Sternocleidomastoid (tissue), 1 donor: ENCODE measurements around the gene ATMIN.

GRCh38 chr16:78749606-78750067 lies 650.2 kb downstream of the WWOX start:
- PRO-cap = no peak

DNA sequence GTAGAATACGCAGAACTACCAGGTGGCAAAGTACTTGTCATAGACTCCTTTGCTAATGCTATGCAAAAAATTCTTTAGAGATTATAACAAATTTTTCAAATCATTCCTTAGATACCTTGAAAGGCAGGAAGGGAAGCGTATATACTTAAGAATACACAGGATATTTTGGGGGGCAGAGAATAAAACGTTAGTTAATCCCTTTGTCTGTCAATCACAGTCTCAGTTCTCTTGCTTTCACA lies 388.3 kb downstream of the MAF start:
- PRO-cap = no peak

GRCh38 chr16:79272288-79272794 lies 328.2 kb downstream of the MAF start:
- PRO-cap = no peak

DNA sequence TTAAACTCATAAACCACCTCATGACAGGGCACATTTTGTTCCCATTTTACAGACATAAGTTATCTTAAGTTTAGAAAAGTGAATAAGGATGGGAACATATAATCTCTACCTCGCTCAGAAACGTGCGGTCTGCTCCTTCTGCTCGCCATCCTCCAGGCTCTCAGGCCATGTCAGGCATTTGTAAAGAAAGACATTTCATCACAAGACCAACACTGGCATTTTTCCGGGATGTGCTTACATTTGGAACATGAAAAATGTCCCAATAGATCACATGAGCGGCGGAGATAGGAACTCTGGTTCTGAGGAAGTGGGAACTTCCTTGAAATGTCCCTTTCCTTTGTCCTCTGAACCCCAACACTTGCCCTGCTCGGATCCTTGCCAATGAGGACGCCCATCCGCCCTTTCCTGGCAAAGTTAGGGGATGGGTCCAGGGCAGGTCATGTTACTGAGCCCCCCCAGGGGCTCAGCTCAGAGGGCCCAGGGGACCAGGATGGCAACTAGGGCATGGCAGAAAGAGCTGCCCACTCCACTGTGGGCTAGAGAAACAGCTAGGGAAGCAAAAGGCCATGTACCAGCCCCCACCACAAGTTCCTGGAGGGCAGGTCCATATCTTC lies 130.5 kb downstream of the MAF start:
- PRO-cap = unidirectional peak, minus-strand start at position 162 of the sequence

GRCh38 chr16:79768462-79769109 lies 168.0 kb upstream of the MAF start:
- PRO-cap = no peak

- PRO-cap = no peak
Observed at GRCh38 chr16:80684862-80685331, 119.5 kb downstream of the CDYL2 start.

DNA sequence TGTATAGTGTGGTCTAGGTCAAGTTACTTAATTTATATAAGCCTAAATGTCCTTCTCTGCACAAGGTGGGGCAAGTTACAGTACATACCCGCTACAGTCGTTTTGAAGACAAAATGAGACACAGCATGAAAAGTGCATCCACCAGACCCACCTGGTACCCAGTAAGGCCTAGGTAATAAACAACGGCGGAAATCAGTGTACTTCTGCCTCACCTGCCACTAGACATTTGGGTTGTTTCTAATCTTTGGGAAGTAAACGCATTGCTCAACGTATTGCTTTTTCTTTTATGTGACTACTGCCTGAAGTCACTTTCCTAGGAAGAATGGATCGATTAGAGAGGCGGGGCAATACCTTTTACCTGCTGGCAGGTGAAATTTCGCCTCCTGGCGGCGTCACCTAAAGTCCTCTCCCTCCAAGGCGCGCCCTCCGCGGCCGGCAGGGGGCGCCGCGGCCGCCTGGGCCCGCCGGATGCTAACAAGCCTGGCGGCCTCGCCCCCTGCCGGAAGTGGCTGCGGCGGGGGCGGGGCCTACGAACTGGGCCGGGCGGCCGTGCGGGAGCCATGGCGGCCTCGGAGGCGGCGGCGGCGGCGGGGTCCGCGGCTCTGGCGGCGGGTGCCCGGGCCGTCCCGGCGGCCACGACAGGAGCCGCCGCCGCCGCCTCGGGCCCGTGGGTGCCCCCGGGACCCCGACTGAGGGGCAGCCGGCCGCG lies at the start of gene ATMIN:
Gene ATMIN, plus strand, starts transcription at position 532 of the 709 bp plus-strand sequence.
- PRO-cap = unidirectional peak, plus-strand start at position 535 of the sequence

DNA sequence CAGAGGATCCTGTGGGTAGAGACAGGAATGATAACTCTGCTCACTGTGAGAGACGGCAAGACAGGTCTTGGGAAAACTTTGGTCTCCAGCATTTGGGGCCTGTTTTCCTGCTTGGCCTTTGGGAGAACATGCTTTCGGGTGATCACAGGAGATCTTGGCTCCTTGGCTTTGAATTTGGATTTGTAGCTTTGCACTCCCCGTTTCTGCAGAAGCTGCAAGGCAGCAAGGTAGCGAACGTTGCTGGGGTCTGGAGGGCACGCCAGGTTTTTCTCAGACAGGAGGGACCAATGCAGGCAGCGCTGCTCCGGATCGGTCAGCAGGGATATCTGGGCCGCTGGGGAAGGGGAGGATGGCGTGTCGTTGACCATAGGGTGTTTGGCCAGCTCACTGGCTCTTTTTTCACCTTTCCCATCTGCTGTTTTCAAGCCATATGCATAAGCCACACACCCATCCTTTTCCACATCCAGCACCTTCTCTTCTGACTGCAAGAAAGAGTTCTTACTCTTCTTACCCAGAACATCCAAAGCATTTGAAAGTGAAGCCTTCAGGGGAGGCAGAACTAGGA lies 15.8 kb downstream of the C16orf46 start:
- PRO-cap = no peak

DNA sequence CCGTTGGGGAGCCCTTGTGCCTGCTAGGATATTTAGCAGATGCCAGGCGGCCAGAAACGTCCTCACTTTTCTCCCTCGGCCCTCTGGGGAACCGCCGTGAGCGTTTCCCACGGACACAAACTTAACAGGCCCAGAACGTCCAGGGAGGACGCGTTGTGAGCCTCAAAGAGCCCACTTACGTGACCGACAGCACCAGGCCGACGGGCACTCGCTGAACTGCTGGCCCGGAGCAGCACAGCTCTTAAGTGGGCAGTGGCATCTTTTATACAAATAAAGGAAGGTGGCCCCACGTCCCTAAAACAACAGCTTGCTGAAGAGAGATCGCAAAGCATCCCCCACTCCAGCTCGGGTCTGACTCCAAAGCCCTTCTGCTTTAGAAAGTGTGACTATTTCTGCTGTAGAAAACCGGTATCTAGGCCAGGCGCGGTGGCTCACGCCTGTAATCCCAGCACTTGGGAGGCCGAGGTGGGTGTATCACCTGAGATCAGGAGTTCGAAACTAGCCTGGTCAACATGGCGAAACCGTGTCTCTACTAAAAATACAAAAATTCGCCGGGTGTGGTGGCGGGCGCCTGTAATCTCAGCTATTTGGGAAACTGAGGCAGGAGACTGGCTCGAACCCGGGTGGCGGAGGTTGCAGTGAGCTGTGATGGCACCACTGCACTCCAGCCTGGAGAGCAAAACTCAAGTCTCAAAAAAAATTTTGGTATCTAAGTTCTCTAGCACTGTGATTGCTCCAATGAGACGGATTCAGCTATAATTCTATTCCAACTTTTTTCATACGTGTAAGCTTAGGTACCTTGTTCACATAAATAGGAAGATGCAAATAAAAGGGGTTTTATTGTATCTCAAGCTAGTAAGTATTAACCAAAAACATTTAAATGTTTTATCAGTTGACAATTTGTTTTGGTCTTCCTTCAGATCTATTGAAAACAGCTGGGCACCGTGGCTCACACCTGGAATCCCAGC lies 658 bp upstream of the C16orf46 start:
- PRO-cap = bidirectional peak, plus-strand start at position 133 of the sequence, minus-strand start at position 117 of the sequence

GRCh38 chr16:81096765-81097334 lies 655 bp upstream of the GCSH start:
- PRO-cap = no peak

DNA sequence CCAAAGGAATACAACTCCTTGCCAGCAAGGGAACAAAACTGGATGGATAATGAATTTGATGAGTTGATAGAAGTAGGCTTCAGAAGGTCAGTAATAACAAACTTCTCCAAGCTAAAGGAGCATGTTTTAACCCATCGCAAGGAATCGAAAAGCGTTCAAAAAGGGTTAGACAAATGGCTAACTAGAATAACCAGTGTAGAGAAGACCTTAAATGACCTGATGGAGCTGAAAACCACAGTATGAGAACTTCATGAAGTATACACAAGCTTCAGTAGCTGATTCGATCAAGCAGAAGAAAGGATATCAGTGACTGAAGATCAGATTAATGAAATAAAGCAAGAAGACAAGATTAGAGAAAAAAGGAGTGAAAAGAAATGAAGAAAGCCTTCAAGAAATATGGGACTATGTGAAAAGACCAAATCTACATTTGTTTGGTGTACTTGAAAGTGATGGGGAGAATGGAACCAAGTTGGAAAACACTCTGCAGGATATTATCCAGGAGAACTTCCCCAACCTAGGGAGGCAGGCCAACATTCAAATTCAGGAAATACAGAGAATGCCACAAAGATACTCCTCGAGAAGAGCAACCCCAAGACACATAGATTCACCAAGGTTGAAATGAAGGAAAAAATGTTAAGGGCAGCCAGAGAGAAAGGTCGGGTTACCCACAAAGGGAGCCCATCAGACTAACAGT lies 26.1 kb downstream of the GAN start:
- PRO-cap = no peak

DNA sequence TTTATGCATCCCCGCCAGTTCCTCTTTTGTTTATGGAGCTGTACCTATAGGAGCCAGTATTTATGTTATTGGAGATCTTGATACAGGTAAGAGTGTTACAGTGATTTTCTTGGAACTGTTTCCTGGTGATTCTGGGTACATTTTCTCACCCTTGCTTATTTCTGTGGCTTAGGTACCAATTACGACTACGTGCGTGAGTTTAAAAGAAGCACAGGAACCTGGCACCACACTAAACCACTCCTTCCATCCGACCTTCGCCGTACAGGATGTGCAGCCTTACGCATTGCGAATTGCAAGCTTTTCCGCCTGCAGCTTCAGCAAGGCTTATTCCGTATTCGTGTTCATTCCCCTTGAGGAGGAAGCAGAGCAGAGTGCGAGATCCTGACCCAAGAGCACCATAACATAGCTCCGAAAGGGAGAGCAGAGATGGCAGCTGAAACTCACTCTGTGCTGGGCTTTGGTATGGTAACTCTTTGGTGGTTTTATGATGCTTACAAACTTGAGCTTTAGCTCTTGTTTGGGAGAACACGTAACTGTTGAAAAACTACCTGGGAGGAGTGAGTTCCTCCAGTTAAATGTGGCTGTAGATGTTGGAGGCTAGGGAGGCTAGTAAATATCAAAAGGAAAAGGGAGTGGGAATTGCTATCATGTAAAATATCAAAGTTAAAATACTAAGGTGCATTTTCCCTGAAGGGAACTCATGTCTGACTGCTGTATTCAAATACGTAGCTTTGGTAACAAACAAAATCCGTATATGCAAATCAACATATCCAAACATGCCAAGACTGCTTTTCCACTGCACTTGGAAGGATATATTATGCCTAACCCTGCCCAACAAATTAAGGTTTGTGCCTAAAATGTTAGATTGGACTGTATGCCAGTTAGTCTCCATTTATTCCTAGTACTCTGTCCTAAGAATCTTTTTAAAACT lies 62.7 kb downstream of the GAN start:
- PRO-cap = no peak

DNA sequence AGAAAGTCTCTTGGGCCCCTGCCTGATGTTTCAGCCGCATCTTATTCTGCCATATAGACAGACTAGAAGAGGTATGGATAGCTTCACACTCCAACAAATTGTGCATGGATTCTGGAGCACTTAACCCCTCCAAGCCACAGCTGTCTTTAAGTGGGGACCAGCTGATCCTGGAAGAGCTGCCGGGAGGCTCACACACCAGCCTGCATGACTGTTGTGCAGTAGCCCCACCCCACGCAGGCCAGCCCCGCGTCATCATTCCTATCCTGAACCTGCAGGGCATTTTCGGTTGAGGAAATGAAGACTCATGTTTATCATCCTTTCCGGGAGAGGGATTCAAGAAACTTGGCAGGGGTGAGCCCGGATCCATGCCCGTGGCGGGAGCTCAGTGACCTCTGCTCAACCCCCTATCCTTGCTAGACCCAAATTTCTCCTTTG lies 43.6 kb upstream of the CMIP start:
- PRO-cap = no peak

DNA sequence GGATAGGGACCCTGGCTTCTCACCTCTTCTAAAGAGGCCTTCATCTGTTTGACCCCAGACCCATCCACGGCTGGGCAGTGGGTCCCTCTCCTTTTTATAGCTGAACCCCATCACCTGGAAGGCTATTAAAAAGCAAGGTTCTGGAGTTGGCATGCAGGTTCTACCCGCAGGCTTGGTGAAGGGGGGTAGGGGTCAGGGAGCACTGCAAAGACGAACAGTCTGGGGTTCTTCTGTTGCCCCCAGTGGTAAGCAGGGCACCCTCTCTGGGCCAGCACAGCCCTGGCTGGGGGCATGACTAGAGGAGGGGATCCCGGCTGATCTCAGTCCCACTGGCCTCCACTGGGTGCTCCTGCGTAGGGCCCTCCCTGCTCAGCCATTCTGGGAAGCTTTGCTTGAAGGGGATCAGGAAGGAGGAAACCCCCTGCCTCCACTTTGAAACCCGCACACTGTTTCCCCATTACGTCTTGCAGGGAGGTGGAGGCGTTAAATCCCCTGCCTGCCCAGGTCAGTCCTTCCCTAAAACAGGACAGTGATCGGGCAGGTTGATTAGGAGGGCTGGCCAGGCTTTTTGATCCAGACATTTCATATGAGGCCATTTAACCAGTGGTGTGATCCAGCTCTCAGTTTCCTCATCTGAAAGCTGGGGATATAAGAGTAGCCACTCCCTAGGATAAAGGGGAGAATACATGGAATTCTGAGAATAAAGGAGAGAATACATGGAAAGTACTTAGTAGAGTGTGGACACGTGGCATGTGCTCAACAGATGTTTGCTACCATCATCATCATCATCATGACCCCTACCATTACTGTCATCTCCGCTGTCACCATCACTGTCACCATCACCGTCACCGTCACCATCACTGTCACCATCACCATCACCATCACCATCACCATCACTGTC lies 13.8 kb downstream of the CMIP start:
- PRO-cap = no peak

GRCh38 chr16:81463196-81463715 lies 18.6 kb downstream of the CMIP start:
- PRO-cap = no peak

GRCh38 chr16:81469302-81470624 lies 25.2 kb downstream of the CMIP start:
- PRO-cap = no peak

GRCh38 chr16:81492120-81493200 lies 47.9 kb downstream of the CMIP start:
- PRO-cap = no peak

DNA sequence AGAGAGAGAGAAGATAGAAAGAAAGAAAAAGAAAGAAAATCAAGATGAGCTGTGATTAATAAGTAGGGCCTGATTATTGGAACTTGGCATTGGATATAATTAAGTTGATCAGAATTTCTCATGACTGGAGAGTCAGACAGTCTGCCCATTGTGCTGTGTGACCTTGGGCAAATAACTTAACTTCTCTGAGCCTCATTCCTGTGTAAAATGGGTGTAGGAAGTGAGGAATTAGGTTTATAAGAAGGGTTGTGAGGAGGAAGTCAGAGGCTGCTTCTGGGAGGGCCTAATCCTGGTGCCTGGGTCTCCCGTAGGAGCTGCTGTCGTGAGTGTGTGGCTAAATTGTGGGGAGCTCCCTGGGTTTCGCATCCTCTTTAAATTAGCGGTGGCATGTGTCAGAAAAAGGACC lies 76.0 kb downstream of the CMIP start:
- PRO-cap = no peak

DNA sequence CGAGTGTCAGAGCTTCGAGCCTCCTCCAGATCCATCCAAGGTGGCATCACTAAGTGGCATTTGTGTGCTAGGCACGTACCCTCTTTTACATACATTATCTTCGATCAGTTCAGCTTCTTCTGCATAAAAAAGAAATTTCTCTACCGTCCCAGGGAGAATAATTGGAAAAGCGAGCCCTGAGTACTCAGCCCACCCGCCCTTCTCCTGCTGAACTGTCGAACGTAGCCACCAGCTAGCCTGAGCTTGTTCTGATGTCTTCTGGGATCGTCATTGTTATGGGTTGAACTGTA lies 86.1 kb downstream of the CMIP start:
- PRO-cap = no peak

- PRO-cap = no peak
Observed at GRCh38 chr16:81538019-81538377, 93.4 kb downstream of the CMIP start.